UCH-1 (cell line): ENCODE measurements around a stretch of chr13.

DNA sequence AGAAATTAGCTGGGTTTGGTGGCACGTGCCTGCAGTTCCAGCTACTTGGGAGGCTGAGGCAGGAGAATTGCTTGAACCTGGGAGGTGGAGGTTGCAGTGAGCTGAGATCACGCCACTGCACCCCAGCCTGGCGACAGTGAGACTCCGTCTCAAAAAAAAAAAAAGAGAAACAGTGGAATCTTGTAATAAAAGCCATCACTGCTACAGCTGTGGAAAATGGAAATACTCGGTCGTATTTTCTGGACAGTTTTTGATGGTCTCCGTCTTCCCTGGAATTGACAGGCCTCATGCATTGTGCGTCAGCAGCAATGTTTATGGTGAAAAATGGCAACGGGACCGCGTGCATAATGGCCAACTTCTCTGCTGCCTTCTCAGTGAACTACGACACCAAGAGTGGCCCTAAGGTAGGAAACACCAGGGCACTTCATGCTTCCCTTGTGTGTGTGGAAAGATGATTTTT lies 9.2 kb downstream of the LAMP1 start:
- RRBS = no CpG with 5 or more reads among the region's 12 CpGs

- RRBS = no CpG with 5 or more reads among the region's 11 CpGs
Measured at GRCh38 chr13:113324331-113324784, 27.3 kb downstream of the LAMP1 start.

- RRBS = 72% methylated on average over 3 of the region's 19 CpGs
Measured at GRCh38 chr13:113421558-113422248, 31.6 kb downstream of the ADPRHL1 start.

DNA sequence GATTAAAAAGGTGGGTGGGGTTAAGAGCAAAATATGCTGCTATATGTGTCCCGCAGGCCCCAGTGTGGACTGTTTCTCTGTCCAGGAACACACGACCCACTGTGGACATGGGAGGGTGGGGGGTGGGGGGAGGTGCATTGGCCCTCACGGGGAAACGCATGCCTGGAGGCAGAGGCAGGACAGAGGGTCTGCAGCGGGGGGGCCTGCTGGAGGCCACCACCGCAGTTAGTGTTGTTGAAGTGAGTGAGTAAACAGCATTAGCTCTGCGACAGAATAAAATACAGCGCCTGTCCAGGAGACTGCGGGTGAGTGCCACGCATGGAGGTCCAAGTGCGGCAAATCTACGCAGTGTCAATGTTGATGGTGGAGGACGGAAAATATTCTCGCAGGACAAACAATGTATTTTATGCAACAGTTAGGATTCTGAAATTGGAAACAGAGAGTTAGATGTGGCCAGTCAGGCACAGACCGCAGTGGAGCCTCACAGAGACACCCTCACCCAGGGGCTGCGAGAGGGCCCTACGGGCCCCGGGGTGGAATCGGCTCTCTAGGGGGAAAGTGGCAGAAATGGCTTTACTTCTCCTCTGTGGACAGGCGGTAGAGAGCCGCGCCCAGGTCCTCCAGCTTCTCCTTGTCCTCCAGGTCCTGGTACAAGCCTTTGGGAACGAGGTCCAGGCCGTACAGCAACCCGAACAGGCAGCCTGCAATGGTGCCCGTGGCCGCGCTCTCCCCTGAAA lies 30.9 kb downstream of the ADPRHL1 start:
- RRBS = no CpG with 5 or more reads among the region's 28 CpGs

DNA sequence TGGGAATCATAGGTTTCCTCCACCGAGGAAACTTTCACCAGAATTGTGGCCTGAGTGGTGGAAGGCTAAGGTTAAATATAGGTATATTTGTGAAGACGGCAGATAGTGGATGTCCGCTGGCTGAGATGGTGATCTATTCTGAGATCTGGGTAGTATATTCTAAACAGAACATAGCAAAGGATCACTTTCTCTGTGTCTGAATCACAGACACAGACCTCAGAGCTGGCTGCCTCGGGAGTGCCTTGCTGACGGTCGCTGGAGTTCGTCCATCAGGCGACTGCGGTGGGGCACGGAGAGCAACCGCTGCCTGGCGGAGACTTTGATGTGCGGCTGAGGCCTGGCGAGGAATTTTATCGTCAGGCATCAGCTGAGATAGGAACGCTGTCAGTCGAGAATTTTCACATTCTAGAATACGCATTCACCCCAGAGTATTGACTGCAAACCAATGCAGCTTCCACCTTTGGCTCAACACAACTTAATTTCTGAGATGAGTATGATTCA lies 42.6 kb downstream of the TMCO3 start:
- RRBS = no CpG with 5 or more reads among the region's 18 CpGs

GRCh38 chr13:113726270-113726654 lies 32.8 kb upstream of the TMEM255B start:
- RRBS = 100% methylated on average over 1 of the region's 30 CpGs

- RRBS = 31% methylated on average over 23 of the region's 71 CpGs
Measured at GRCh38 chr13:113820282-113821435, 43.2 kb downstream of the GAS6 start.

- RRBS = no CpG with 5 or more reads among the region's 1 CpG
Measured at GRCh38 chr13:113859125-113859452, 4.8 kb downstream of the GAS6 start.

- RRBS = 5% methylated on average over 2 of the region's 52 CpGs
Measured at GRCh38 chr13:113863419-113863815, 459 bp downstream of the GAS6 start.

DNA sequence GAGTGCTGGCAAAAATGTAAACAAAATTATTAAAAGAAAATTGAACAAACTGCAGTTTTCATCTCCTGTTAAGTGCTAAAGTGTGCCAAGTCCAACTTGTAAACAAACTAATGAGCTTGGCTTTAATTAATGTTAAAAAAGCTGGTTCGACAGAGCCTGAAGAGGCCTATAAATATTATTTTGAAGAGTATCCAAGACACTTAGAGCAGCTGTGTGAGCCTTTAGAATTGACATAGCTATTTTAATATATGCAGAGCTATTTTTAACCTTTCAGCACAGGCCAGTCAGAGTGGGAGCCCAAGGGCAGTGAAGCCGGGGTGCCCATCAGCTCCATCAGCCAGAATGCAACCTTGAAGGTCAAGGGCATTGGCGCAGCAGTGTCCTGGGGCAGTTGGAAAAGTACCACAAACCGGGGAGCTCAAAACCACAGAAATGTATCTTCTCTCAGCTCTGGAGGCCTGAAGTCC lies 15.5 kb upstream of the GAS6 start:
- RRBS = 80% methylated on average over 2 of the region's 4 CpGs

- RRBS = 92% methylated on average over 7 of the region's 37 CpGs
Measured at GRCh38 chr13:113998343-113999080, 24.6 kb upstream of the C13orf46 start.

DNA sequence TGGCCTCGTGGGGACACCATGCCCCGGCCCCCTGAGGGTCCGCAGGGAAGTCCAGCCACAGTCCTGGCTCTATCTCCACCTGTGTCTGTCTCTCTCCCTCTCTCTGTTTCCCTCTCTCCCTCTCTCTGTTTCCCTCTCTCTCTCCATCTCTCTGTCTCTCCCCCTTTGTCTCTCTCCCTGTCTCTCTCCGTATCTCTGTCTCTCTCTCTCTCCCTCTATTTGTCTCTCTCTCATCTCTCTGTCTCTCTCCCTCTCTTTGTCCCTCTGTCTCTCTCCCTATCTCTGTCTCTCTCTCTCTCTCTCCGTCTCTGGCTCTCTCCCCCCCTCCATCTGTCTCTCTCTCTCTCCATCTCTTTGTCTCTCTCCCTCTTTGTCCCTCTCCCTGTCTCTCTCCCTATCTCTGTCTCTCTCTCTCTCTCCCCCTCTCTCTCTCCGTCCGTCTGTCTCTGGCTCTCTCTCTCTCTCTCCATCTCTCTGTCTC lies 39.5 kb upstream of the C13orf46 start:
- RRBS = 7% methylated on average over 2 of the region's 7 CpGs

GRCh38 chr13:114014844-114015986 lies 41.3 kb upstream of the C13orf46 start:
- RRBS = 43% methylated on average over 3 of the region's 51 CpGs

- RRBS = 27% methylated on average over 6 of the region's 39 CpGs
Measured at GRCh38 chr13:114035345-114036250, 61.7 kb upstream of the C13orf46 start.

DNA sequence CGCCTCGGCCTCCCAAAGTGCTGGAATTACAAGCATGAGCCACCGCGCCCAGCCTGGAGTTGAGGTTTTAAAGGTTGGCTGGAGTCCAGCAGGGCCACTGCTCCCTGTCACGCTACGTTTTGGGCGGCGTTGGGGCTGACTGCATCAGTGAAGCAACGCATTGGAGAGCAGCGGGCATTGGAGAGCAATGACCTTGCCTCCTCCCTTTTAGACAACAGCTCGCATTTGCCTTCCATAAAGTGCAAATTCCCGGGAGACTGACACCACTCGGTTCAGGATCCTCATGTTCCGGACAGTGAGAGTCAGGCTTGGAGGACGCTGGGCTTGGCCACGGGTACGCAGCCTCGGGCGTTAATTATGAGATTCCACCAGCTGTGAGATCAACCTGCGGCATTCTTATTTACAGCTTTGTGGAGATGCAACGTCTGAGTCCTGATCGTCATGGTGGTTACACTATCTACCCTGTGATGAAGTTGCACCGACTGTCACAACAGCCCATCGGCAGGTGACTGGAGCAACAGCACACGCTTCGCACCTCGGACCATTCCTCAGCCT lies 63.0 kb upstream of the C13orf46 start:
- RRBS = no CpG with 5 or more reads among the region's 27 CpGs

GRCh38 chr13:114078279-114079432 lies 53.8 kb downstream of the RASA3 start:
- RRBS = no CpG with 5 or more reads among the region's 38 CpGs

- RRBS = 70% methylated on average over 12 of the region's 15 CpGs
Measured at GRCh38 chr13:114087534-114087879, 44.9 kb downstream of the RASA3 start.

DNA sequence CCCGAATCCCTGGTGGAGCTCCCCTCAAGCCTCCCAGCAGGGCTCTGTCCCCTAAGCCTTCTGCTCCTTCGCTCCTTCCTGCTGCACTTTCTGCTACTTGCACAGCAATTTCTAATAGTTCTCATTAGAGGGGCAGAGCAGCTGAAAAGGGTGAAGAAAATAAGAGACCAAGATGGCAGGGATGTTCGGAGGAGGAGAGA lies 43.5 kb downstream of the RASA3 start:
- RRBS = no CpG with 5 or more reads among the region's 3 CpGs

DNA sequence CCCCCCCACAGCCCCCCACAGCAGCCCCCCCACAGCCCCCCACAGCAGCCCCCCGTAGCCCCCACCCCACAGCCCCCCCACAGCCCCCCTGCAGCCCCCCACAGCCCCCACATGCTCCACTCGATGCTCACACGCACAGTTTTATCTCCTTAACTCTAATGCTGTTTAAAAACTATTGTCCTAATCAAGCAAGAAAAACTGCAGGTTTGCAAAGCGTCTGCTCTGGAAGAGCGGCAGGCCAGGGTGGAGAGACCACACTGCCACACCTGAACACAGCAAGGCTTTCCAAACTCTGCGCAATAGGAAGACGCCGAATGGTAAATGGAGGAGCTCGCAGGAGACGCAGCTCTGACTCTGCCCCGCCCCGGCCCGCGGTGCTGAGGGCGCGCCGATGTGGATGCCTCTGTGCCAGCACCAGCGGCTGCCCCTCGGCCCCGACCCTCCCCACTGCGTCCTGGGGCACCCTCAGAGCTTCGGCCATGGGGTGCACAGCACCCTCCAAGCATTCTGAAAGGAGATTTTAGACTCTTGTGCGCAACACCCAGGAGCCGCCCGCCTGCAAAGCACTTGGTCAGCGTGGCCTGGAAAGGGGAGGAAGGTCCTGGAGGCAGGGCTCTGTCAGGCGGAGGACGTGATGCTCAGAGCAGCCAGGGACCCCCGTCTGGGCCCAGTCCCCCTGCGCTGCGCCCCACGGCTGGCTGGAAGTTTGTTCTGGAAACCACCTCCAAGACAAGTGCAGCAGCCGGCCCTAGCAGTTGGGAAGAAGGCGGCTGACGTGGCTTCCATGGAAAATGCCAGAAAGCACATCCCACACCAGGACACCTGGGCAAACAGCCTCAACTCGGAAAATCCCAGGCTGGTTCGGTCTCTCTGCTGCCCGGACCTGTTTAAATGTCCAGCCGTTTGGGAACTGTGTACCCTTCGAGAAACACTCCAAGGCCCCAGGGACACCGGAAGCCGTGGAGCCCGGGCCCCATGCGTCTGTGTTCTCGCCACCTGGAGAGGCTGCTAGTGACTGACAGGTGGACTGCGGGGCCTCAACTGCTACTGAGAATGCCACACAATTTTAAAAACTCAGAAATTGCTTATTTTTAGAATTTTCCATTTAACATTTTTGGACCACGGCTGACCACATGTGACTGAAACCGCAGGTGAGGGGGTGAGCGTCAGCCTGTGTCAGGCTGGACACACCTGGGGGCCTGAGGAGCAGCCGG lies 32.2 kb downstream of the RASA3 start:
- RRBS = 72% methylated on average over 5 of the region's 50 CpGs

GRCh38 chr13:114109538-114110107 lies 22.8 kb downstream of the RASA3 start:
- RRBS = 97% methylated on average over 7 of the region's 27 CpGs